Neural cell (in vitro differentiated cells): ENCODE measurements around a stretch of chr6.

DNA sequence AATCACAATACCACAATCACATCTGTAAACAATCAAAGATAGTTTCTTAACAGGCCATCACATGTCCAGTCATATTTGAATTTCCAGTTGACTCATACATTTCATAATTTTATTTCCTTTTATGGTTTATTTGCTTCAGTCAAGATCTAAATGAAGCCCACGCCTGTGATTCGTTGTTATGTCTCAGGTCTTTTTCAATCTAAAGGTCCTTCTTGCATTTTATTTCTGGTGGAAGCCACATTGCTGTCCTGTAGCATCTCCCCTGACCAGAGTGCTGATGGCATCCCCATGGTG, 128.5 kb upstream of the SLC22A23 start:
- RAMPAGE, long total RNA: no peak

- RAMPAGE, long total RNA: no peak
Measured at GRCh38 chr6:3719766-3720428, 31.6 kb downstream of the PXDC1 start.

DNA sequence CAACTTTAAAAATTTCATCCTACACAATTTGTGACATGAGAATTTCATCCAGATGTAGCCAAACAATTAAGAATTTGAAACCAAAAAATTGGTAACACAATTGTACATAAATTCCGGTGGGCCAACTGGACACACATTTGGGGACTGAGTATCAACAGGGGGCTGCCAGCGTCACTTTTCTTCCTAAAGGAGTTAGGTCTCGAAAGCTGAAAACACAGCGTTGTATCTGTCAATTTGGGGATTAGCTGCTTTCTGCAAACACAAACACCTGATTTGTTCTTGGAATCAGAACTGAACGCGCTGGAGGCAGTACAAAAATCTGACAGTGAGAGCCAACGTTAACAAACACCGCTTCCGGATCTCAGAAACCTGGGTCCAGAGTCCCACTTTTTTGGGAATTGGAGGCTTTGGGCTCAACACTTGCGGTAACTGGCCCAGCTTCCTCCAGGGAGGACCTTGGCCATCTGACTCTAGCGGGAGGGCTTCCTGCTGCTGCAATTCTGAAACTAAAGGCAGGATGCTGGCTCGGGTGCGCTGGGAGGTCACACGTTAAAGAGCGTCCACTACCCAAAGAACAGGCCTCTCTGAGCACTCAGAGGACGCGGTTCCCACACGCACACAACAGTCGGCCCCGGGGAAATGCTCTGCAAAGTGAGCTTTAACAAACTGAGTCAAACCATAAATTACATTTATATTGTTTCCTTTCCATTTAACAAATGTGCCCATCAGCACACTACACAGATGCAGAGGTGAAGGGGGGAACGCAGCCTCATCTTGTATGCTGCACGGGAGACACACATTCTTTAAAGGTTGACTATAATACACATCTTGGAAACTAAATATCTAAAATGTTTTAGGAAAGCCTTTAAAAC, 8.6 kb downstream of the PXDC1 start:
- RAMPAGE, long total RNA: no peak

GRCh38 chr6:3749047-3749938, 2.2 kb downstream of the PXDC1 start:
- RAMPAGE, long total RNA: no peak

DNA sequence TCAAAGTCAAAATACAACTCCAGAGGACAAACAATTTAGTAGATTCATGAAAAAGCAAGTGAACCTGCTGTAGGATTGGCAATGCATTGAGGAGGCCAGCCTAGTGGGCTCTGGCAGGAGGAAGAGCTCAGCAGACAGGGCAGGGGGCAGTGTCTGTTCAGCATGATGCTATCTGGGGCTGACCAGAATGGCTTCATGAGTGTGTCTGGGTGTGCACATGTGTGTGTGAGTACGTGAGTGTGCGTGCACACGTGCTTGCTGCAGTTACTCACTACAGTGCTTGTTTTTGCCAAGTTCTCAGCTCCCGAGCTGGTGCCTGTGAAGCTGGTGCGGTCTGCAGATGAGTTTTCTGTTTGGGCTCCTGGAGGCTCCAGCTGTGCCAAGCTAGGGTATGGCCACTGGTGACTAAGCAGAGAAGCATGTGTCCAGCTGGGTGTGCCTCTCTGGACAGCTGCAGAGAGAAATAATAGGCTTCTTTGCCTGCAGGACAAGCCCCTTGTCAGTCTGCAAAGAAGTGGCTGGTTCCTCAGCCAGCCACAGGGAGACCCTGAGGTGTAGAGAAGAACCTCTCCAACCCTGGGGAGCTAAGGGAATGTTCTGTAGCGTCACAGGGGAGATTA, 40.4 kb upstream of the FAM50B start:
- RAMPAGE, long total RNA: no peak

DNA sequence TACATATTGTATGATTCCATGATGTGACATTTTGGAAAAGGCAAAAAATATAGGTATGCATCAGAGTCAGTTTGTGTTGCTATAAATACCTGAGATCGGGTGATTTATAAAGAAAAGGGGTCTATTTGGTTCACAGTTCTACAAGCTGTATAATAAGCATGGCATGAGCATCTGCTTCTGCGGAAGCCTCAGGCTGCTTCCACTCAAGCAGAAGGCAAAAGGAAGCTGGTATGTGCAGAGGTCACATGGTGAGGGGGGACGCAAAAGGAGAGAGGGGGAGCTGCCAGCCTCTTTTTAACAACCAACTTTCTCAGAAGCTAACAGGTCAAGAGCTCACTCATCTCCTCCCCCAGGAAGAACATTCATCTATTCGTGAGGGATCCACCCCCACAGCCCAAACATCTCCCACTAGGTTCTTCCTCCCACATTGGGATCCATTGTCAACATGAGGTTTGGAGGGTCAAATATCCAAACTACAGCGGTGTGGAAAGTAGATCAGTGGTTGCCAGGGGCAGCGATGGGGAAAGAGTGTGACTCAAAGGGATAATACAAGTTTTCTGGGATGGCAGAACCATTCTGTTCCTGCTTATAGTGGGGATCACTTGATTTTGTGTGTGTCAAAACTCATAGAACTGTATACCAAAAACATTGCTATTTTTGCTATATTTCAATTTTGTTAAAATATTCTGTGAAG, 10.1 kb upstream of the FAM50B start:
- RAMPAGE, long total RNA: no peak

GRCh38 chr6:3849710-3850491, 728 bp downstream of the FAM50B start:
- RAMPAGE, long total RNA: no peak

GRCh38 chr6:3869819-3870428, 20.8 kb downstream of the FAM50B start:
- RAMPAGE, long total RNA: no peak

GRCh38 chr6:3886970-3887649, 37.9 kb downstream of the FAM50B start:
- RAMPAGE, long total RNA: no peak

DNA sequence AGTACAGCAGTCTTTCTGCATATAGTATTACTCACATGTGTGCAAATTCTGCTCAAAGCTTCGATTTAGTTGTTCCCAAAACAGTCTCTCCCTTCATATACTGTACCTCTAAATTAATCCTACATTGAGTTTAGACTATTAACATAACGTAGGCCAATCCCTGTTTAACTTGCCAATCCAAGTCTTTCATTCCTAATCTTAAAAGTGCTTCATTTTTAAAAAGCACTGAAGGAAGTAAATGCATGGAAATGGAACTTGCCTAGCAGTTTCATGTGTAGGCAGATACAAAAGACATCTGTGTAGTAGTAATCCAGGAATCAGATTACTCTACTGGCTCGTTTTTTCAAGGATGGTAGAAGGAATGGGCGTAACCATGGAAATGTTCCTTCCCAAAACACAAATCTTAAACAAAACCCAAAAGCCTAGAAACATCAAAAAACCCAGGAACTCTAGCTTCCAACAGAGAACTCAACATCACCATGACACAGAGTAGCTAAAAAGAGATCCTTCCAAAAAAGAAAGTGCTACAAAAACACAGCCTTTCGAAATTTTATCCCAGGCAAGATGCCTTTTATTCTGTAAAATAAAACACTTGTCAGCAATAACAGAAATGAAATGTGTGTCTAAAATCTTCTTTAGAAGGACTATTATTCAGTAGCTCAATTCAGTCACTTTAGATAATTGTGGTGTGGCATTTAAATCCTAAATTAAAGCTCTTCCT, 24.0 kb upstream of the PRPF4B start:
- RAMPAGE, long total RNA: no peak

GRCh38 chr6:4008407-4008656, 12.8 kb upstream of the PRPF4B start:
- RAMPAGE, long total RNA: no peak

- RAMPAGE, long total RNA: no peak
Measured at GRCh38 chr6:4079261-4079763, 375 bp upstream of the FAM217A start.

- RAMPAGE, long total RNA: no peak
Measured at GRCh38 chr6:4250652-4250955, 115.2 kb upstream of the ECI2 start.

DNA sequence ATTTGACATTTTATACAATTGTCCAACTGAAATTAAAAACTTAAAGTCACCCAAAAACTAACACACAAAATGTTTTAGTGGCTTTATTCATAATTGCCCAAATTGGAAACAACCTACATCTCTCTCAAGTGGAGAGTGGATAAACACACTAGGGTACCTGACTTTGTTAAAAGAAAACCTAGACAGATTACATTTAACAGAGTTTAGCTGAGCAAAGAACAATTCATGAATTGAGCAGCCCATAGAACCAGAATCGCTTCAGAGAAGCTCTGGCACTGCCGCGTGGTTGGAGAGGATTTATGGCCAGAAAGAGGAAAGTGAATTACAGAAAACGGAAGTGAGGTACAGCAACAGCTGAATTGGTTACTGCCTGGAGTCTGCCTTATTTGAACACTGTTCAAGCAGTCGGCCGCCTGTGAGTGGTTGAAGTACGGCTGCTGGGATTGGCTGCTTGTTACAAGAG, 253.9 kb upstream of the CDYL start:
- RAMPAGE, long total RNA: no peak

DNA sequence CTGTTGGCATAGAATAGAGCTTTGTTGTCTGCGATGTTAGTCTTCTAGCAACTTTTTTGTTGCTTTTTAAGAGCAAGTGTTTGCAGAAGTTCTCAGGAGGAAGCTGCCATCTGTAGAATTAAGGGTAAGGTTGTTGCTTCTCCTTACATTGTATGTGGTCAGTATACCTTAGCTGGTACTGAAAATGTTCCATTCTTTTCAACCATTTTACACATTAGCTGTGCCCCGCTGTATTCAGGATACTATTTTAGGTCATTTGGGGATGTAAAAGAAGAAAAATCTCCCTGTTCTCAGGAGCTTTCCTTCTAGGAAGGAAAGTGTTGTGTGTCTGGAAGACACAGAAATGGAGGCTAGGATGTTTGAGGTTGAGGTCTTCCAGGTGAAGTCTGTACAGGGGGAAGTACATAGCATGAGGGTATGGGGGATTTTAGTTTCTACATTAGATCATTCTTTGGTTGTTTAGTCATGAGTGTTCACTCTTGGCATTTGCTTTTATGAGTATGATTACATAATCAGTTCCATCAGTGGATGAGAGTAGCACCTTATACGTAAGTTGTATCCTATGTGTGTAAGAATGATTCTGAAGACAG, 1.7 kb downstream of the CDYL start:
- RAMPAGE, long total RNA: no peak

- RAMPAGE, long total RNA: no peak
Measured at GRCh38 chr6:4944764-4945186, 59.1 kb downstream of the RPP40 start.

DNA sequence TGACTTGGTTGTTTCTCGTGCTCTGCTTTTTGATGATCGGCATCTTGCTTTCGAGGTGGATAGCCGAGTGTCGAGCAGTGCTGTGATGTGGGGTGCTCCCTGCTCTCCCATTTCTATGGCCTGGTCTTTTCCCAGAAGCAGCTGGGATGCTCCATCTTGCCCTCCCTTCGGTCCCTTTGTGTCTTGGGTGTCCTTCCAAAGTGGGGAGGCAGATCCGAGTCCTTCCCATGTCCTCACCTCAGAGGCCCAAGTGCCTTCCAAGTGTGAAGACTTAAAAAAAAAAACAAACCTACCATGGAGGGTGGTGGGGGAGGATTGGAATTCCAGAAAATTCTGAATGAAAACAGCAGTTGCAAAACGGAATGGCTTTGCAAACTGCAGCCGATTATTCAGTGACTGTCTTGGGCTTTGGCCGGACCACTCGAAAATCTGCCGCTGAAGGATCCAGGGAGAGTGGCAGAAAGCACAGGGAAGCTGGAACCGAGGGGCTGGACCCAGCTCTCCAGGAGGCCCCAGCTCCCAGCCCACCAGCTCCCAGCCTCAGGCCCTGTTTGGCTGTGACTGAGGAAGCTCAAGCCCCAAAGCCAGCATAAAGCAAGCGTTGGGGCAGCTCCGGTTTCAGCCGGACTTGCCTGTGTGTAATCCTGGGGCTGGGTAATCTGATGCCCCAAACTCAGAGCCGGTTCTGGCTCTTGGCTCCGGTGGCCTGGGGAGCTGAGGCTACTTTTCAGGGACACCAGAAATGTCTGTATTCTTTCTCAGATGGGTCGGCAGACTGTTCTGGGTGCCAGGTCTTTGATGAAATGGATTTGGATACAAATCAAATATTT, 30.0 kb downstream of the RPP40 start:
- RAMPAGE, long total RNA: no peak

DNA sequence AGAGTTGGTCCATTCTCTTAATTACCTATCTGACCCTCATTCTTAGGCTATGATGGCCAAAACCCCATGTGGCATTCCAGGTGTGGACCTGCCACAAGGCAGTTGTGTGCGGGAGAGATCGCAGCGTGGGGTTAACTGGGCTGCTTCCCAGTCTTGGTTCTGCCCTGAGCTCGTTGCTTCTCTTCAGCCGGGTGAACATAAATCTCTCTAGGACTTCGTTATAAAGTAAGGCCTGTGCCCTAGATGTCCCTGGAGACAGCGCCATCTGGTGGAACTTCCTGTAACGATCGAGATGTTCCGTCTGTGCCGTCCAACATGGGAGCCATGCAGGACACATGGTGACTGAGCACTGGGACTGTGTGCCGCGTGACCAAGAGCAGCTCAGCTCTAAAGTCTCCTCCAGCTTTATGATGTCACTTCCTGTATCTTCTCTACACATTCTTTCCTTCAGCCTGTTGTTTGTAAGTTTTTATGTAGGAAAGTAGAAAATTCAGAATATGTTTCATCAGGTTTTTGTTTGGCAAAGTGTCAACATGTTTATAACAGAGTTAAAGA, 26.8 kb upstream of the RPP40 start:
- RAMPAGE, long total RNA: no peak

DNA sequence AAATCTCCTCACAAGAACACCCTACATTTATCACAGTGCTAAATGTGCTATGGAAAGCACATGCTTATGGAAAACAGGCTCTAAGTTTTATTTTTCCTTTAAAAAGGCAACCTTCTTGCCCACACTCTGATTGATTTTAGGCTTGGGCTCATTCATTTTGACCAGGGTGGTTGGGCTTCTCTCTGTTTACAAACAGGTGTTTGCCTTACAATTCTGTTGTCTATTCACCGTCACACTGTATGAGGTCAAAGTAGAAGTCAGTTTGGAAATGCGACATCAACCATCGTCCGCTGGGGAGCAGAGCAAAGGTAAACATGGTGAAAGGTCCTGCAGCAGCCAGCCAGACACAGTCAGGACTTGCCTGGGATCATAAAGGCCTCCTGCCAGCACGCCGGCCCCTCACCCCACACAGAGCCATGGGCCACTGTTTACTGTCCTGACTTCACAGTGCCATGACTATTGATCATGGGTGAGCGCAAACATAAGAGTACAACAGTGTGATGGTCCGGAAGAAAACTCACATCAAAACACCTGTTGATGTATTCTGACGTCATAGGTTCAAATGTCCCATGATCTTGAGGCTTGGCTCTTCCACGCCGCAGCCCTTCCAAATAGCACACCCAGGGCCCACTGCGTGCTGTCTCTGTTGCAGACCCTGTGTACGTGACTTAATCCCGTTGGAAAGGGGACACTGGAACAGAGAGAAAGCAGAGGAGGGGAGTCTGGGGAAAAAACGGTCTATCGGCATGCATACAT, 17.0 kb upstream of the PPP1R3G start:
- RAMPAGE, long total RNA: no peak

DNA sequence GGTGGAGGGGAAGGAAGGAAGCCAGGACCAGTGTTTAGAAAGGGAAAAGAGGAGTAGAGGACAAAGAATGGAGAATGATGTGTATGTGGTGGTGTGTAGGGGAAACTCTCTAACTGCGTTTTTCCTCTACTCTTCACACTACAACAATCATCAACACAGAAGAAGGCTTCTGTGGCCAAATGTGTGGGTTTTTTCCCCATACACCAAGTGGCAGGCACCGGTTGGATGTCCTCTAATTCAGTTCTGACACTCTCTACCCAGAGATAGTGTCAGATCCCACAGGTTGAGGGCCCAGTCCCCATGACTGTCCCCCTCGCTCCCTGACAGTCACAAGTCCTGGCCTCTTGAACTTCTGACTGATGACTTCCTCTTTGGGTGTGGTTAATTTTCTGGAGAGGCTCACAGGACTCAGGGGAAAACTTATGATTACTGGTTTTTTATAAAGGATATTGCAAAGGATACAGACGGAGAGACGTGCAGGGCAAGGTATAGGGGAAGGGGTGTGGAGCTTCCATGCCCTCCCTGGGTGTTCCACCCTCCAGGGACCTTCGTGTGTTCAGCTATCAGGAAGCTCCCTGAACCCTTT, 33.0 kb downstream of the FARS2 start:
- RAMPAGE, long total RNA: no peak